Thoracic aorta (tissue), 1 donor: ENCODE measurements around the gene ZNF334.

DNA sequence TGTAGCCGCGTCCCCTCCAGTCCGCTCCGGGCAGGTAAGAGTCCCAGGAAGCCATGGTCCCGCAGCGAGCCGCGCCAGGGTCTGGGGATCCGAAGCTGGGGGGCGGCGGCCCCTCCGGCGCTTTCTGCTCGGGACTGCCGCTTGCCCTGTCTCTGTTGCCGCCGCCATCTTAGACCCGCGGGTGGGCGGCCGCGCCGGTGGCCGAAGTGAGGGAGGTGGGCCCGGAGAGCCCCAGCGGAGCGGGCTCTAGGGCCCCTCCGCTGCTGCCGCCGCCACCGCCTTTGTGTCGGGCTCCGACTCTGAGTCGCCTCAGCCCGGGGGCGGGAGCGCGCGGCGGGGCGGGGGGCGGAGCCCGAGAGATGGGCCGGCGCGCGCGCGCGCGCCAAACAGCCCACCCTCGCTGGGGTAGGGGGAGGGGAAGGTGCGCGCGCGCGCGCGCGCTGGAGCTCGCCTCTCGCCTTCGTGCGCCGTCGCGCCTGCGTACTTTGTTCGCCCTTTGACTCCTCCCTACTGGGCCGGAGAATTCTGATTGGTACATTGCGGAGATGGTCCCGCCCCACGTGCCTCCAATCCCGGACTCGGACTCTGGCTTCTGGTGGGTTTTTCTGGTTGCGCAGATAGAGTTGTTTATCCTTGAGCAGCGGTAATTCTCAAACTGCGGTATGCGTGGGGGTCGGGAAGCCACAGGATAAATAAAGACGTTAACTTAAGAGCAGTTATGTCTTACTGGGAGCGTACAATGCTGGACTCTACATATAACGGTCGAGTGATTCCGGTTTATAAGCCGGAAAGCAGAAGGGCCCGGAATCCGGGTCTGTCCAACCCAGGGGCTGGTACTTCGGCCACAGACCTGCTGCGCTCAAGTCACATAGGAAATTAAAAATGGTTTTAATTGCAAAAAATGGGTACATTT, 544 bp downstream of the PCIF1 start:
- RAMPAGE, long total RNA = no peak

DNA sequence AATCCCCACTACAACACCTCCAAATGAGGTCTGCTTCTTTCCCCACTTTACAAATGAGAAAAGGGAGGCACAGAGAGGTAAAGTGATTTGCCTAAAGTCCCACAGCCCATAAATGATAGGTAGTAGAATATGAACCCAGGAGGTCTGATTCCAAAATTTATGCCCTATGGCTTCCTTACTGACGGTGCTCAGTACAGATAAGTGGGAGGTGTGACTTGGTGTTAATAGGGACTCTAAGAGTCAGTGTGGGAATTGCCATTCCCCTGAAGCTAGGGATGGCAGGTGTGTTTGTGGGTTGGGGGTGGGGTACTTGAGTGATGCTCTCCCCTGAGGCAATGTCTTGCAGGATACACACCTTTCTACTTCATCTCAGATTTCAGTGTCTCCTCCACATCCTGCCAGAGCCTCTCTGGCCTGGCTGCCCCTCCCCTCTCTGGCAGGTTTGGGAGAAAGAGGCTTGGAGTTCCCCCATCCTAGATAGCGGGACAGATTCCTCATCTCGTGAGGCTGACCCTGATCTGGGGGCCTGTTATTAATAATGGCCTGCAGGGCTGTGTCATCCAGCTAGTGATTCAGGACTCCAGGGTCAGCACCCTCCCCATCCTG, 4.0 kb upstream of the MMP9 start:
- RAMPAGE, long total RNA = no peak

- RAMPAGE, long total RNA = no peak
Measured at GRCh38 chr20:46307546-46307963, 743 bp downstream of the CDH22 start.

GRCh38 chr20:46348366-46348820, 15.8 kb downstream of the SLC35C2 start:
- RAMPAGE, long total RNA = no peak

- RAMPAGE, long total RNA = no peak
Measured at GRCh38 chr20:46362986-46363516, 1.2 kb downstream of the SLC35C2 start.

- RAMPAGE, long total RNA = no peak
Measured at GRCh38 chr20:46377454-46378250, 13.4 kb upstream of the SLC35C2 start.

DNA sequence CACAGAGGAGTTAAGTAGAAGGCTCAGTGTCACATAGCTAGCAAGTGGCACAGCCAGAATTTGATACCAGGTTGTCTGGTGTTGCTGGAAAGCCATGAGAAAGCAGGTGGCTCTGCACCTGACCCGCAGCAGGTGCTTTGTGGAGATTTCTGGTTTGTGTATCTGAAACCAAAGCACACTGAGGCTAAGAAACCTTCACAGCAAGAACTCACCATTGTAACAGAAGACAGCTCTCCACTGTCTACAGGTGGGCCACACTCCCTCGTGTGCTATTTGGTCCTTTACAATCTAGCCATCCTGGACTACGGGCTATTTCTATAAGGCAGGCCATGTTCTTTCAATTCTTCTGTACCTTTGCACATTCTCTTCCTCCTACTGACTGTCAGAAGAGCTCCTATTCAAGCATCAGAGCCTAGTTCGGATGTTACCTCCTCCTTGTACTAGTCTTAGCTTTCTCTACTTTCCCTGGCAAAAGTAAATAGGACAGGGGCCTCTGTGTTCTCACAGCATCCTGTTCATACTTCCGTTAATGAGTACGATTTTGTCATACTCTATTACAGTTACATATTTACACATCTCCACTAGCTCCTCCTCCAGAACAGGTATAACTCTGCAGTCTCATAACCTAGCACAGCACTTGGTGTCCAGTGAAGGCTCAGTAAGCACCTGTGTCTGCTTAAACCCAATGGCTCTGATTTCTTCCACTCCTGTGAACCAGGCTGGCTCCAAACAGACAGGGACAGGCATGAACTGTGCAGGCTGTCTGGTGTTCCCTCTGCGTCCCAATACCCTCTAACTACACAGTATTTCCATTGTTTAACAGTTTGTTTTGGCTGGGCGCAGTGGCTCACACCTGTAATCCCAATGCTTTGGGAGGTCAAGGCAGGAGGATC, 7.1 kb downstream of the ELMO2 start:
- RAMPAGE, long total RNA = no peak

DNA sequence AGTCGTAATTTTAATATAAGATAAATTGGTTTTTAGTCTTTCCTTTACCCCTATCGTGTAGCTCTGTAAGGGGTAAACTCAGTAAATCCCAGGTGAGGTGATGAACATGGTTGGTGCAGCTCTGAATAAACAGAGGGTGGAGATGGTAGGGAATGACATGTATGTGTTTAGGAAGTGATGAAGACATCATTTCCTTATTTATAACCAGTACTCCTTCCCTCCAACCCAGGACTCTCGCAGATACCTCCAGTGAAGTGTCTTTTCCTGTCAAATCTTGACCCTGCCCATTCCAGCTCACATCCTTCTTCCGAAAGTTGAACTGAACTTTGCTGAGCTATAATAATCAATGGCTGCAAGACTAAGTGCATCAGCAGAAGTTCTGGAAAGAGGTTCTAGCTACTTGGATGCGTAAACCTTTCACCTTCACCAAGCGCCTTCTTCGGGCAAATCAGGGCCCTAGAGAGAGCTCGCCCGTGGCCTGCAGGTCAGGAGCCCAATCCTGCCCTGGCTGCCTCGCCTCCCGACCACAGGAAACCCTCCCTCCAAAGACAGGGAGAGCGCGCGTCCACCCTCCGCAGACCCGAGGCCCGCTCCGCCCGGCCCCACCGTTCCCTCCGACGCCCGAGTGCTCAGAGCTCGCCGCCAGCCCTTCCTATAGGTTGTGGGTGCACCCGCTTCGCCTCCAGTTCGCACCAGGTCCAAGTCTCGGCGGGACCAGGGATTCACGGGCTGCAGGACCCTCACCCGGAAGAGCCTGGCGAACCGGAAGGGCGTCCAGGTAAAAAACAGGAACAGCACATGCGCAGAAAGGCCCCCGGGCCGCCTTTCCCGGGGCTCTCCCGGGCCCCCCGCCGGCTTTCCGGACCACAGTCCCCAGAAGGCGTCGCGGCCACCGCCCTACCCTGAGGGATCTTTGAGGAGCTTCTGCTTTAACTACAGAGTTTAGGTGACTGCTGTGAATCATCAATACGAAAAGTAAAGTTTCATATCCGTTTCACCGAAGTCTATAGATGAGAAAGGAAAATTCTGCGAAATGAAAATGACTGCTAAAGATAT, at the start of gene ZNF334:
TSS of gene ZNF334 (minus strand) at position 756 of the 1,056 bp plus-strand sequence.
- RAMPAGE, long total RNA = no peak

- RAMPAGE, long total RNA = no peak
Measured at GRCh38 chr20:46568564-46569149, 18.2 kb upstream of the OCSTAMP start.

DNA sequence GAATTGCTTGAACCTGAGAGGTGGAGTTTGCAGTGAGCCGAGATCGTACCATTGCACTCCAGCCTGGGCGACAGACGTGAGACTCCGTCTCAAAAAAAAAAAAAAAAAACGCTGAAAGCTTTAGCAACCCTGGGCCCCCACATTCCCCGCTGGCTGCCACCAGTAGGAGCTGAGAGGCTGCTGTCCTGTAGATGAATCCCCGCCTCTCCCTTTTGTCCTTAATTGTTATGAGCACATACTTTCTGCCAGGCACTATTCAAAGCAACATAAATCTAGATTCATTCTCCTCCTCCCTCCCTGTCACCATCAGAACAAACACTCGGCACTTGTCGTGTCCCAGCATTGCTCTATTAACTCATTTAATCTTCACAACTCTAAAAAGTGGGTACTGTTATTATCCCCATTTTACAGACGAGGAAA, 97.2 kb downstream of the EYA2 start:
- RAMPAGE, long total RNA = no peak

DNA sequence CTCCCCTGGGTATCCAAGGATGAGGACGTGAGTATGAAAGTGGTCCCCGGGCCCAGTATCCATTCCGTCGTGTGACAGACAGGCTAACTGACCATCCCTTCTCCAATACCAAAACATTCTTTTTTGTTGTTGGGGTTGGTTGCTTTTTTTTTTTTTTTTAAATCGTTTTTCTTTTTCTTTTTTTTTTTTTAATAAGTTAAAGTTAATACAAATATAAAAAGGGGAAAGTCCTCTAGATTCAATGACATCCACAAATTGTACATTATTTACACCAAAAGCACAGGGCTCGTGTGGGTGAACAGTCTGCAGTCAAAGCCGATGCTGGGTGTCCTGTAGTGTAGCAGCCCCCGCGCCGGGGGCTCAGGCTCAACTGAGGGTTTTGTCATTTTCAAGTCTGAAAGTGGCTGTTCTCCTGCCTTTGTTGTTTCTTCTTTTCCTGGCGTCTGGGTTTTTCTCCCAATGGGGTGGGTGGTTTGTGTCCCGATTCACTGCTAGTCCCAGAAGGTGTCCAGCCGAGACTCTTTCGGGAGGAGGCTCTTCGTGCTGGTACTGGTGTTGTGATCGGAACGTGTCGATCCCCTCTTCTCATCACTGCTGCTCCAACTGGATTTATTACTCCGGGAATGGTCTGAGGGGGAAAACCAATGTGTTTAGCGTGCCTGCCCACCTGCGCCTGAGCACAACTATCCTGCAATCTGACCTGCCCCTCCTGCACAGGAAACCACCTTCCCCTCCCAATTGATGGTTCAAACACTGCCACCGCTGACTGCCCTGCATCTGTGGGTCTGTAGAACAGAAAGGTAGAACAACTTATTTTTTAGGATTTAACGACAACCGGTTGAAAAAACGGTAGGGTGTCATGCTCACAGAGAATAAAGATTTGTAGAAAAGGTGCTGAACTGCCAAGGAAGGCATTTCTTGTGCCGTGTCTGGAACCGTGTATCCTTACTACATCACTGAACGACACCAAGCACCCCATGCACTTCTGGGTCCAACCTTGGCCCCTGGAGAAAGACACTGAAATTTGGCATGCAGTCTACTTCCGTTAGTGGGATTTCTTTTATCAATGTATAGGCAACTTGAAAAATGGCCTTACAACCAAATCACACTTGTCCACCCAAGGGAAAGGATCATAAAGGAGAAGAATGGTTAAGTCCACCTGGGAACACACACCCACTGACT, 145.8 kb downstream of the ZMYND8 start:
- RAMPAGE, long total RNA = no peak

GRCh38 chr20:47213989-47214170, 142.6 kb downstream of the ZMYND8 start:
- RAMPAGE, long total RNA = no peak

DNA sequence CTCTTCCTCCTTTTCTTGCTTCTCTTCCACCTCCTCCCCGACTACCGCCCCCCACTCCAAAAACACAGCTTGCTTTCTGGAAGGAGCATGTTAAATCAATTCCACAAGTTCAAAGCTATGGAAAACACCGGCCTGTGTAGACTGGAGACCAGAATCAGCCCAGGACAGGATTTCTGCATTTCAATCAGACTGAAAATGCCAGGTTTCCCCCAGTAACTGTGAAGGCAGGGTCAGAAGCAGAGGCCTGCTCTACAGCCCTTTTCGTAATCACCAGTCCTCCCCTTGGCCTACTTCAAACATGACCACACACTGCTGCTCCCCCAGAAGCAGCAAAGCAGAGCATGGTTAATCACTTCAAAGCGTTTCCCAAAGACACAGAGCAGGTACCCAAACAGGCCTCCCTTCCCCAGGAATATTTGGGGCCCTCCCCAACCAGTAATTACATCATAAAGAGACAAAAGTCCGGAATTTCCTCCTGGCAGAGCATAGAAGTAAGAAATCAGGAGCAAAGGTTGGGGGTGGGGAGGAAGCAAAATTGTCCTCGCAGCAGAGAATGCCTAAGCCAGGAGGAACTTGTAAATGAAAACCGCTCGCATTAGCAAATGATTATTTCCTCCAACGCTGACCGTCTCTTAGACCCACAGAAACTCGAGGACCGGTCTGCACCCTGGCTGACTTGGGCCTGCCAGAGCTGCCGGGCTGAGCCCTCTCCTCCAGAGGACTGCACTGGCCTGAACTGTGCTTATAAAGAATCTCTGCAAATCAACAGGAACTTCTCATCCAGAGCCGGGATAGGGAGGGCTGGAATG, 38.3 kb downstream of the ZMYND8 start:
- RAMPAGE, long total RNA = start-site peak on the minus strand centred at position 417 of the sequence, 141 bp wide, 27 reads; start-site peak on the minus strand centred at position 730 of the sequence, 30 bp wide, 89 reads

DNA sequence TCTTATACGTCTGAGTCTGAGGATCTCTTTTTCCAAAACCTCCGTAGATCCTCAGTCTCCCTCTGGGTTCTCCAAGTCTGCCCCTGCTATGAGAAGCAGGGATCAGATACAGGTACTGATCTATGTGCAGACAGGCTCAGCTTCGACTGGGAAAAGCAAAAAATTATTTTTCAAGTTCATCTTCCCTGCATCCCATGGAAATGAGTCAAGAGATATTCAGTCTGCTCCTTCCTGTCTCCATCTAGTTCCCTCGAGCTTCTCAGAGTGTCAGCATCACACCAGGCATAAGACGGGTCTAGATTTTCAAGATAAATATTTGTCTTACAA, 30.0 kb downstream of the ZMYND8 start:
- RAMPAGE, long total RNA = no peak

DNA sequence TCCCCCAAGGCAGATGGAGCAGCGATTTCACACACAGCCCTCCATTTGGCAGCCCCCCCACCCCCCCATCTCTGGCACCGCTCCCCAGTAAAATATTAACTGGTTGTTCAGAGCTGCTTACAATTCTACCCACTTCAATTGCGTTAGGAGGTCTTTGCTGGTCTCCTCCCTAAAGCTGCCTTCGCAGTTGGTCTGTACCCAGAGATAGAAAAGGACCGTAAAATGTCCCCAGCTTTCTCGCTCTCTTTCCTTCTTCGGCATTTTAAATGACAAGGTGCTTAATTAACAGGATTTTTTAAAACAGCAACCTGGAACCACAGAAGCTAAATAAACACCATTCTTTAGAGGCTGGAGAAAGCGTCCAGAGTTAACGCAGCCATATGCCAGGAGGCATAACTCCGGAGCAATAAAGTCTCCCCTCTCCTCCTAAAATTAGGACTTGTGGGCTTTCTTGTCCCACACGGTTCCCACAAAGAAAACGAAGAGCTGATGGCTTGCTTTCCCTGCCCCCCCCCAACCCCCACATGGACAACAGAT, 1.7 kb upstream of the ZMYND8 start:
- RAMPAGE, long total RNA = no peak

DNA sequence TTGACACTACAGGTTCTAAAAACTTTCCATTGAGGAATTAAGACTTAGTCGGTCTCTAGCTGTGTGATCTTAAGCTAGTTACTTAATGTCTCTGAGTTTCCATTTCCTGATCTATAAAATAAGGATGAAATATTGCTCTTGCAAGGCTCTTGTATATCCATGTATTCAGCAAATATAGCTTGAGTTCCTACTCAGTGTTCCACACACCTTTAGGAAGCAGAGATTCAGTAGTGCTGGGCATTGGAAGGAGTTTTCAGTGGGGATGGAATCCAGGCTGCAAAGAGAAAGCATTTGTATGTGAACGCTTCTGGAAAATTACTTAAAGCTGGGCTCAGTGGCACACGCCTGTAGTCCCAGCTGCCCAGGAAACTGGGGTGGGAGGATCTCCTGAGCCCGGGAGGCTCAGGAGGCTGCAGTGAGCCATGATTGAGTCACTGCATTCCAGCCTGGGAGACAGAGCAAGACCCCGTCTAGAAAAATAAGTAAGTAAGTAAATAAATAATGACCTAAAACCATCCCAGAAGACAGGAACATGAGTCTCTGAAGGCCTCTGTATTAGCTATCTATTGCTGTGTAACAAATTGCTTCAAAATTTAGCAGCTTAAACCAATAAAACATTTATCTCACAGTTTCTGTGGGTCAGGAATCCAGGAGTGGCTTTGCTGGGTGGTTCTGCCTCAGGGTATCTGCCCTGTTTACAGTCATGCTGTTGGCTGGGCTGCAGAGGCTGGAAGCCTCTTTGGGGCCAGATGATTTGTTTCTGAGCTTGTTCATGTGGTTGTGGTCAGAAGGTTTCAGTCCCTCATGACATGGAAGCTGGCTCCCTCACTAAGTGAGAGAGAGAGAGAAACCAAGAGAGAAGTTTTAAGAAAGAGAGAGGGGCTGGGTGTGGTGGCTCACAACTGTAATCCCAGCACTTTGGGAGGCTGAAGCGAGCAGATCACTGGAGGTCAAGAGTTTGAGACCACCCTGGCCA, 48.5 kb upstream of the NCOA3 start:
- RAMPAGE, long total RNA = no peak

GRCh38 chr20:47492866-47493495, 8.7 kb upstream of the NCOA3 start:
- RAMPAGE, long total RNA = no peak

GRCh38 chr20:47493496-47494153, 8.1 kb upstream of the NCOA3 start:
- RAMPAGE, long total RNA = no peak

DNA sequence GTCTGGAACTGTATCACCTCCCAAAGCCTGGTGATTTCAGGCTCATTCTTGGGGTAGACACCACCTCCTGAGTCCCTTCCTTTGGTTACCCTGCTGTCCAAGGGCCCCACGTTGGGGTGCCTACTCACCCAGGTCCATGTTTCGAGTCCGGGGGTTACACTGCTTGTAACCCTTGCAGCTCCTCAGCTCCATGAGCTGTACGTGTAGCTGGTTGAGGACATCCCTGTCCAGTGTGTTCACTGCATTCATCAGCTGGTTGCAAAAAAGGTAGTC, 123.7 kb downstream of the SULF2 start:
- RAMPAGE, long total RNA = start-site peak on the minus strand centred at position 193 of the sequence, 110 bp wide, 21 reads

GRCh38 chr20:47712958-47713686, 72.2 kb downstream of the SULF2 start:
- RAMPAGE, long total RNA = no peak